ENCODE results near the genes TRIM49B, OR4C11, OR5L1, OR8K5 and OR8H1.

- PRO-cap, result no peak
Measured at GRCh38 chr11:47415021-47415957, 6.9 kb downstream of the SLC39A13 start.

GRCh38 chr11:47416799-47417350 lies 8.5 kb downstream of the SLC39A13 start:
- PRO-cap, result no peak

DNA sequence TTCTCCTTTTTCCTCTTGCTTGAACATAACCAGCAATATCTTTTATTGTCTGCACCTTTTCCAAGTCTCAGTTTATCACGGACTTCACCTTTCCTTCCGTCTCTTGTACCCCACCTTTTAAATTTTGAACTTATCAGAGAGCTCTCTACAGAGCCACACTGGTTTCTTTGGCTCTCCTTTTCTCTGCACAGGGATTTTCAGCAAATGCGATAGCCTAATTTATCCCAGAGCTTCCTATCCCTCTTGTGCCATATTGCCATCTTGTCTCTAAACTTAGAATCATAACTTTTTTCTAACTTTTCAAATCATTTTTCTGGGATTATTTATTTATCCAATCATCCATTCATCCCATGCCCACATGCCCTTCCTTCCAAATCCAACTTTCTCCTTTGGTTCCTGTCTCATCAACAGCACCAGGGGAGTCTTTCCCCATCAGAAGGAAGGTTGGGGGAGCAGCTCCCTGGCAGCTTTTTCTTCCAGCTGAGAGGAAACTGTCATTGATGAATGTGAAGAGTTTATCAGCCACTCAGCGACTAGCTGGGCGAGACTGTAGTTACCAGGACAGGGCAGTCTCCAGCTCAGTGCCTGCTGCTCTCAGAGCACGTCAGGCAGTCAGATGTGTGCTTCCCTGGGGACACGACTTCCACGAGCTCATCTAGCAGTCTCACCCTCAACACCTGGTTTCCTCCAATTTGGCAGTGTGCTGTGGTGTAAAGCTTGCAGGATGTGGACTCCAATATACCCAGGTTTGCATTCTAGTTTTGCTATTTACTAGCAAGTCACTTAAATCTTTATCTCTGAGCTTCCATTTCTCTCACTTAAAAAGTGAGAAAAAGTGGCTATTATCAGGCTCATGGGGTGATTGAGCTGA lies 12.4 kb upstream of the C1QTNF4 start:
- PRO-cap, result no peak

DNA sequence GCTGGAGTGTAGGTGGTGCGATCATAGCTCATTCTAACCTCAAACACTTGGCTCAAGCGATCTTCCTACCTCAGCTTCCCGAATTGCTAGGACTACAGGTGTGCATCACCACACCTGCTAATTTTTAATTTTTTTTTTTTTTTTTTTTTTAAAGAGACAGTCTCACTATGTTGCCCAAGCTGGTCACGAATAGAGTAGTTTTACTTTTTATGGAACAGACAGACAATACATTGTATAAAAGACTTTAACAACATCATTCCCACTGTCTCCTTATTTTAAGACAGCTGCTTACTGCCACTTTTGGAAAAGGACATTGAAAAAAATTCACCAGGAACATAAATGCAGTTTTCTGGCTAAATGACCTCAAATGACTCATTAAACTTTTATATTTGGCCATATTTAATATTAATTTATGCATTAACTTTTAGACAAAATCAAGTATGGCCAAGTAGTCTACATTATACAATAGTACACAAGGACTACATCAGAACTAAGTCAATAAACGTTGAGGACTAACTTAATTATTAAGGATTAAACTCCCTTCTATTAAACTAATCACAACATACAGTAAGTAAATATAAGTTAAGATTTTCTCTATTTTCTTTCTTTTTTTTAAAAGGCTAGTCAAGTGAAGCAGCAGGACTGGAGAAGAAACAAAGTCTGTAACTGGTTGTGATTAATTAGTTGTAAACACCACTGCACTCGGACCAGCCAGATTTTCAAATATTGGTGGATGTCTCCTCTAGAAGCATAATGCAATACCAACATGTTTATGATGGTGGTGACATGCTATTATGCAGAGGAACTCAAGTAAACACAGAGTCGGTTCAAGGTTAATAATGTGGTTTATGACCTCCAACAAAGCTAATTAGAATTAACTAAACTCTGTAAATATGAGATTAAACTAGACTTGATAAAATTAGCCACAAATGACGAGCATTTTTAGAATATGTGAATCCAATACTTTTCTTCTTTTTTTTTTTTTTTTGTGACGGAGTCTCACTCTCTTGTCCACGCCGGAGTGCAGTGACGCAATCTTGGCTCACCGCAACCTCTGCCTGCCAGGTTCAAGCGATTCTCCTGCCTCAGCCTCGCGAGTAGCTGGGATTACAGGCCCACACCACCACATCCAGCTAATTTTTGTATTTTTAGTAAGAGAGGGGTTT lies 11.5 kb upstream of the AGBL2 start:
- PRO-cap, result no peak

DNA sequence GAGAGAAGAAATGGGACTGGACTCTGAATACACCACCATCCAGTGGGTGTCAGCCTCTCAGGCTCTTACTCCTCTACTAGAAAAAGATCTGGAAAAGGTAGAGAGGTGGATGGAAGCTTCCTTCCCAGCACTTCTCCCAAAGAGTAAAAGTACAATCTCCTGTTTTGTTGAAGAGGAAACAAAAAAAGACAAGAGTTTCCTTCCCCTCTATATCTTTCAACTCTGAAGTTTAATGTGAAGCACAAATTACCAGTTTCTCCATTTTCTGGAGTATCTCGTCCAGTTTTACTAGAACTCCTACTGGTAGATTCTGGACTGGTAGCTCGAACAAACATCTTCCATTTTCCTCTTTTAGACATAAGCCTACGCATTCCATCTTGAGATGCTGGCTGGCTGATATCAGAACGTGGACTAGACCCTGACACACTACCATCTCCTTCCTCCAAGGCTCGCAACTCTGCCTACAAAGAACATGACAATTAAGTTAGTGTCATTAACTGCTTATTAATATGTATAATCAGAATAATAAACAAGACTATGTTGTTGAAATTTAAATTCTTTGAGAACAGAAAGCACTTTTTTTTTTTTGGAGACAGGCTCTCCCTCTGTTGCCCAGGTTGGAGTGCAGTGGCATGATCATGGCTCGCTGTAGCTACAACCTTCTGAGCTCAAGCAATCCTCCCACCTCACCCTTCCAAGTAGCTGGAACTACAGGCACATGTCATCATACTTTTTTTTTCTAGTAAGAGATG lies 23.3 kb downstream of the FNBP4 start:
- PRO-cap, result no peak

DNA sequence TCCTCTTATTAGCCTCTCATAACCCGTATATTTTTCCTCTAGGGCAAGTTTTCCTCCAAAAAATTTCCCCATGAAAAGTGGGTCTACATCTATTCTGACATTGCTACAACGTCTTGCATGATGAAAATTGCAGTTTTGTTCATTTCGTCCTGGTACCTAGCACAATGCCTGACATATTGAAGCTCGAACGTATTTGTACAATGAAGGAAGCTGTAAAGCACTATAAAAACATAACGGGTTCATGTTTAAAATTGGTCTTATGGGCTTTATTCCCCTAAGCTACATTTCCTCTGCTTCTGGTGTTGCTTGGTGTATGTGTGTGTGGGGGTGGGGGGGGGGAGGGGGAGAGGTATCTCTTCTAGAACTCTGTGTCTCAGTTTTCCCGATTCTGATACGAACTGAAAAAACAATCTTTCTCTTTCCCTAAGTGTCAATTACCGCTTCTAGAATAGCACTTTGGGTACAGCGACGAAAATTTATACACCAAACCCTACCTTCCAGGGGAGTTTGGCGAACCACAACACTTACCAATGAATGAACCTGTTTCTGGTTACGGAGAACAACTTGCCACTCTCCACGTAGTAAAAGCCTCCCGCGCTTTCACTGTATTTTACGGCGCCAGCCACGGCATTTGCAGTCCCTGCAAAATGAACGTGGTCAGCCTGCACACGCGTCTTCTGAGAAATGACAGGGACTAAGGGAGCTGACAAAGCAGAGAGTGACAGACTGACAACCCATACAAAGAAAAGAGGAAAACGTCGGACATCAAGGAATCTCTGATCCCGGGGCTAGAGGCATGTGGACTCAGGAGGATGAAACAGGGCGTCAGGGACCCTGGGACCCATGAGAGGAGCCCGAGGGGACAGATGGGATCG lies 593 bp downstream of the NUP160 start:
- PRO-cap, result bidirectional peak, plus-strand start at position 608 of the sequence, minus-strand start at position 685 of the sequence

GRCh38 chr11:47865086-47865327 lies 16.9 kb upstream of the NUP160 start:
- PRO-cap, result no peak

- PRO-cap, result no peak
Measured at GRCh38 chr11:47947354-47947587, 33.1 kb upstream of the PTPRJ start.

- PRO-cap, result no peak
Measured at GRCh38 chr11:48011742-48012261, 31.4 kb downstream of the PTPRJ start.

GRCh38 chr11:48077807-48078614 lies 97.7 kb downstream of the PTPRJ start:
- PRO-cap, result no peak

DNA sequence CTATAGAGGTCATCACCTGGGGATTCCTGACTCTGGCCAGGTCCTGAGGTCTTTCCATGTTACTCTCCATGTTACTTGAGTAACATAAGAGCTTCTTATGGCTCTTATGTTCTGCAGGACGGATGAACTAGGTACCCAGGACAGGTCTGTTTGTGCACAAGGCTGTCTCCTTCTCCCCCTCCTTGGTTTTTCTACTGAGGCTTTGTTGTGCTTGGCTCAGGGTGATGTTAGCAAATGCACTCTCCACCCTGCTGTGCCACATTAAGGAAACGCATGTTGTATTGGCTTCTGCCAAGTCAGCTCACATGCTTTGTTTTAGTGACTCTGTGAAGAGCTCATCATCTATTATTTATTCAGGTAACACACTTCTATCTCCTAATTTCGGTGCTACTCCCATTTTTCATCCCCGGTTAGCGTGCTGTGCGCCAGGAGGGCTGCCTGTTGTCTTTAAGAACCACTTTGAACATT lies 108.3 kb downstream of the PTPRJ start:
- PRO-cap, result no peak

GRCh38 chr11:49028410-49029059 lies at the start of gene TRIM49B:
TRIM49B (plus strand) TSS chr11:49028823.
- PRO-cap, result no peak

DNA sequence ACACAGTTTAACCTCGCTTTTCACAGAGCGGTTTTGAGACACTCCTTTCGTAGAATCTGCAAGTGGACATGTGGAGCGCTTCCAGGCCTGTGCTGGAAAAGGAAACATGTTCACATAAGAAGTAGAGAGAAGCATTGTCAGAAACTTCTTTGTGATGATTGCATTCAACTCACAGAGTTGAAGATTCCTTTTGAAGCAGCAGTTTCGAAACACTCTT lies 66.4 kb downstream of the OR4C46 start:
- PRO-cap, result no peak

DNA sequence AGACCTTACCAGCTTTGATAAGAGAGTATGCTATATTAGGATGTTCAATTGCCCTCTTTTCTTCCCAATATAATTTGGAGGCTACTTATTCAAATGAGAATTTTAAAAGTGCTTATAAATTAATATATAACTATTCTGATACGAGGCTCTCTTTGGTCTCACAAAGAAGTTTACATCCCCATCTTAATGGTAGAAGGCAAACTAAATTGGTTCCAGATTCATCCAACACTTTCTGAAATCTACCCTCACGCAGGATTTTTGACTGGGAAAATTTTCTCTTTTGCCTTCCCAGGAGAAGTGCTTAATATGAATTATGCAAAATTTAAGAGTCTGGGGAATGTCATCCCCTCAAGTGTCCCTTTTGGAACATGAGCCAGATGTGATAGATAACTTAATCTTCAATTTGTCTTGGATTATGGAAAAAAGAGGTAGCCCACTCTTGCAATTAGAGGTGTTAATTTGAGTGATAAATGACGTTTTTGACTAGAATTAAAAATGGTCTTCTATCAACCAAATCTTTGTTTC lies at the start of gene OR4C11:
Gene OR4C11 (minus strand): TSS at position 157 of the 525 bp plus-strand sequence.
- PRO-cap, result no peak

DNA sequence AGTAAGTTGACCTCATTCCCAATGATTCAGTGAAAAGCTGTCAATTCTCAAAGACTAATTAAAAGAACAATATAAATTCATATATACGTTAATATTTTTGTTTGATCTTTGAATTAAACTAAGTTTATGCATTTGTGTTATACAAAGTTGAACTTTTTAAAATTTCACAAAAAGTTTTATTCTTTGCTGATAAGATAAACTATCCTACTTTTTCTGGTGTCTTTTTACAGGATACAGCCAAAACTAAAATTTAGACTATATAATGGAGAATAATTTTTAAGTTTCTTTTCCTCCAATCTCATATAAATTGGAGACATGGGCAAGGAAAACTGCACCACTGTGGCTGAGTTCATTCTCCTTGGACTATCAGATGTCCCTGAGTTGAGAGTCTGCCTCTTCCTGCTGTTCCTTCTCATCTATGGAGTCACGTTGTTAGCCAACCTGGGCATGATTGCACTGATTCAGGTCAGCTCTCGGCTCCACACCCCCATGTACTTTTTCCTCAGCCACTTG lies at the start of gene OR5L1:
Gene OR5L1 (plus strand): TSS at position 216 of the 513 bp plus-strand sequence.
- PRO-cap, result no peak

GRCh38 chr11:56160020-56160615 lies at the start of gene OR8K5:
OR8K5 (minus strand) TSS chr11:56160317.
- PRO-cap, result no peak

GRCh38 chr11:56292121-56292561 lies at the start of gene OR8H1:
OR8H1 (minus strand) TSS chr11:56292254.
- PRO-cap, result no peak

GRCh38 chr11:57191266-57191628 lies 9.5 kb downstream of the LRRC55 start:
- PRO-cap, result no peak

DNA sequence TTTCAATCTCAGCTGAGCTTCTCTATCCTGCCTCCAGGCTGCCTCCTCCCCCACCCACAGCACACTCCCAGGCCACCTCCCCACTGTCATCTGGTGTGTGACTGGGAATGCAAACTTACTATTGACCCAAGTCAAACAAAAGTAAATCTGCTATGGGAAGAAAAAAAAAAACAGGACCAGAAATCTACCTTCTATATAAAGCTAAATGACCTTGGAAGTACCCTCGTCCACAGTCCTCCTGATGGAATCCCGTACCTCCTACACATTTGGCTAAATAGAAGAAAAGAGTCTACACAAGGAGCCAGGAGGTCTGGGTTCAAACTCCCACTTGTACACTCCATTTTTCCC lies 3.6 kb downstream of the TNKS1BP1 start:
- PRO-cap, result no peak

DNA sequence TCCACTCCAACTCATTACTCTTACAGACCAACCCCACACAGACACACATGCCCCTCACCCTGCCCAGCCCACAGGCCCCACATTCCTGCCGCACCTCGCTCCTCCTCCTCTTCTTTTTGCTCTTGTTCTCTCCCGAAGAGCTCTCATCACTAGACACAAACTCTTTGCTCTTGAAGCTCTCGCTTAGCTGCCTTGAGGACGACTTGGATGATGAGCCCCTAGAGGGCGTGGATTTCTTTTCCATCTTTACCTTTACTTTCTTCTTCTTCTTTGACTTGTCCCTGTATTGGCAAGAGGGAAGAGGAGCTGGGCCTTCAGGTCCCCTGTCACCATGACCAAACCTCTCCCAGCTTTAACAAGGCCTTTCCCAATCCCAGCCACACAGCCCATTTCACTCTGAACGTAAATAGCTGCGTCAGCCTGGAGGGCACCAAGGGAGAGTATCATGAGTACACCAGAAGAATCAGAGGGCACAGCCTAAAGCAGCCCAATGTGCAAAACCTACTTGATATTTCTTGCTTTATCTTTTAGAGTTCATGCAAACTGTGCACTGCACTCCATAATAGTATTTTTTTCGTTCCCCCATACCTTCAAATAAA lies 2.0 kb upstream of the TNKS1BP1 start:
- PRO-cap, result no peak